CMK (cell line): ENCODE data around the gene UACA.

- RRBS = no CpG with 5 or more reads among the region's 10 CpGs
Observed at GRCh38 chr15:69574032-69574551, 121.5 kb downstream of the RPLP1 start.

DNA sequence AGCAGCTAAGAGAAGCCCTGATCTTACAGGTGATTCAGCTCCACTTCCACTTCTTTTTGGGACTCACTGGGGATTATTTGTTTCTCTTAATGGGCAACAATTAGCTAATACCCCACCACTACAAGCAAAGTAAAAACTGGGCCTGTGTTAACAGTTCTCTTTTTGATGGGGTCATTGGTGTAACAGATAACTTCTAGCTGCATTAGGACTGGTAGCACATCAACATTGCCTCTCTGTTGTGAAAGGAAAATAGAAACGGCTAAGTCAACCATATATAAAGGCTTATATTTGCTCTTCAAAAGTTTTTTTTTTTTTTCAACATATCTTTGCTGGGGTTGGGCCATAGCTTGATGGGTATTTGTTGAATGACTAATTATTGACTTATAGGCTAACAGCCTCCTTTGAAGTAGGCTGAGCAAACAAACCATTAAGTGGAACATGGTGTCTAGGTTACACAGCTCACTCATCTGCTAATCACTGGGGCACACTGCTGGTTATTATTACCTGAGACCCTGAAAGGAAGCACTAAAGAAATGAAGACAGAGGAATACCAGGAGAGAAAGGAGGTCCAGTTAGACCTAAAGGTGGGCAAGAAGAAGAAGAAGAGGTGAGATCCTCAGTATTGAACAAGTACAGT is 139.2 kb downstream of the RPLP1 start:
- RRBS = no CpG with 5 or more reads among the region's 1 CpG

- RRBS = no CpG with 5 or more reads among the region's 4 CpGs
Observed at GRCh38 chr15:69592919-69593365, 140.3 kb downstream of the RPLP1 start.

DNA sequence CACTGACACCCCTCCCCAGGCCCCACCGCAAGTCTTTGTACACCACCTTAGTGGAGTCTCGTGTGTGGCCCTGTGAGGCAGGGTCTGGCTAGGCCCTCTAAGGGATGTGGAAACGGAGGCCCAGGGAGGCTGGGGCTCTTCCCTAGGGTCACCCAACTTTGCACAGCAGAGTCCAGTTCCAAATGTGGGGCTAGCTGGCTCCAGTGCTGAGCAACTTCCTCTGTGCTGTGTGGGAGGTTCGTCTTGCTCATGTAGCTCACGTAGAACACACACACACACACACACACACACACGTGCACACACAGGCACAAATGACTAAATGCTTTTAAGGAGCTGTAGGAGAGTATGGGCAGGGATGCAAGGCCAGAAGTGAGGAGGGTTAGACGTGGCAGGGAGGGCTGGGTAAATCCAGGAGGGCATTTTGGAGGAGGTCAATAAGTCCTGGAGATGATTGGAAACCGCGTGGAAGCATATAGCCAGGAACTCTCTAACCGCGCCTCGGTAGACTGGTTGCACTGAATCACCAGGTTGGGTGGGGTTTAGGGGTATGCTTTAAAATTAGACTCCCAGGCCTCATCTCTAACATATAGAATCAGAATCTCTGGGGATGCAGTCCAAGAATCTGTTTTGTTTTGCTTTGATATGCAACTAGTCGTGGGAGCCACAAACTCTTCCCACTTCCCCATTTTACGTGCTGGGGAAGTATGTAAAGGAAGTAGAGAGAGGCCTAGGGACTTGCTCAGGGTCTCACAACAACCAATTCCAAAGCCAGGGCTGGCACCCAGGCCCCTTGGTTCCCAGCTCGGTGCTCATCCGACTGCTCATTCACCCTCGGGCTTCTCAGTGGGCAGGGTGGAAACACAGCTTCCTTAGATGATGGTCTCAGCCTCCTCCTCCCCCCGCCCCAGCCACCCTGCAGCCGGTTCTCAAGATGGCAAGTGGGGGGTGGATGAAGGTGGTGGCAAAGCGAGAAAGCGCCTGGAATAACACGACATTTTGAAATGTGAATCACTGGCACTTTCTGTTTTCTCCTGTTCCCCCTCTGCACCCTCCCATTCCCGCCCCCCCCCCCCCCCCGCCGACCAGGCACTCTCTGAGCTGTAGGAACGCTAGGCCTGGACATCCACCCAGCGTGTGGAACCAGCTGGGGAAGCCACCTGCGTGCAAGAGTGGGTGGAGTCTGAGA is 214.2 kb downstream of the RPLP1 start:
- RRBS = no CpG with 5 or more reads among the region's 28 CpGs

DNA sequence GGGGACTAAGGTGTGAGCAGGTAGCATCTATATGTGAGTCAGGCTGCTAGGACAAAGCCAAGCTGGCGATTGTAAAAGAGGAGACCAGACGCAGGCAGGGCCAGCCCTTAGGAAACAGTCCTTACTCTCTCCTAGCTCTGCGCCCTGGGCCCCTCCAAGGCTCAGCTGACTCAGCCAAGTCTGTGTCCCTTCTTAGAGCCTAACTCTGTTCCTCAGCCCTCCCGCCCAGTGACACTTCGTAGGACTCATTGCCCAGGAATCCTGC is 244.3 kb downstream of the TLE3 start:
- RRBS = no CpG with 5 or more reads among the region's 5 CpGs

- RRBS = no CpG with 5 or more reads among the region's 12 CpGs
Observed at GRCh38 chr15:70023606-70024280, 74.0 kb downstream of the TLE3 start.

- RRBS = no CpG with 5 or more reads among the region's 4 CpGs
Observed at GRCh38 chr15:70065535-70065898, 32.2 kb downstream of the TLE3 start.

DNA sequence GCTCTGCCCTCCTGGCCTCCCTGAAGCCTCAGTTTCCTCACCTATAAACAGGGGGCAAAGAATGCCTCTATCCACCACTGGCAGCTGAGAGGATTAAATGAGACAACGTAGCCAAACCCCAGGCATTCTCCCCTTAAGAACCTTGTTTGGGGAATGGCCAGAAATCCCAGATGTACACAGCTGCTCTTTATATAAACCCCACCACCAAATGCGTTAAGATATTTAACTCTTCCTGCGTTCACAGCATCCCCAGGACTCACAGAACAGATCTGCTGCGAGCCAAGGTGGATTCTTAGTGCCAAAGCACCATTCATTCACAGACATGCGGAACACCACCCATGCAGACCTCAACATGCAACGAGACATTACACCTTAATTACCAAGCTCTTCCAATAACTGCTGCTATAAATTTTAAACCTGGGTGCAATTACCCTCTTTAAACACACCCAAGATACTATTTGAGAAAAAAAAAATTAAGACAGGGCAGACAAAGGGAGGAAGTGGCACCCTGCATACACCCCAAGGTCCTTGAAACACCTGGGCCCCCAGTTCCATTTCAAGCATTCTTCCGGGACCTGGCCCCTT is 5.1 kb downstream of the TLE3 start:
- RRBS = no CpG with 5 or more reads among the region's 7 CpGs

DNA sequence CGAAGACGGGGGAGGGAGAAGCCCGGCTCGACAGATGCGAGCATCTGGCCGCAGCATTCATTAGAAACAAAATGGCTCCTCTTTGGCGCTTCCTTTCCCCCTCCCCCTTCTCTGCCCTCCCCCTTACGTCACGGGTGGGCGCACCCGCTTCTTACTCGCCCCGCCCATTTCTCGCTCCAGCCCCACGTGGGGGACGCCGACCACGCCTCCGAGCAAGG is 1.7 kb upstream of the TLE3 start:
- RRBS = 0% methylated on average over 3 of the region's 19 CpGs

GRCh38 chr15:70111698-70111960 is 13.9 kb upstream of the TLE3 start:
- RRBS = no CpG with 5 or more reads among the region's 3 CpGs

- RRBS = no CpG with 5 or more reads among the region's 6 CpGs
Observed at GRCh38 chr15:70133278-70133673, 35.6 kb upstream of the TLE3 start.

DNA sequence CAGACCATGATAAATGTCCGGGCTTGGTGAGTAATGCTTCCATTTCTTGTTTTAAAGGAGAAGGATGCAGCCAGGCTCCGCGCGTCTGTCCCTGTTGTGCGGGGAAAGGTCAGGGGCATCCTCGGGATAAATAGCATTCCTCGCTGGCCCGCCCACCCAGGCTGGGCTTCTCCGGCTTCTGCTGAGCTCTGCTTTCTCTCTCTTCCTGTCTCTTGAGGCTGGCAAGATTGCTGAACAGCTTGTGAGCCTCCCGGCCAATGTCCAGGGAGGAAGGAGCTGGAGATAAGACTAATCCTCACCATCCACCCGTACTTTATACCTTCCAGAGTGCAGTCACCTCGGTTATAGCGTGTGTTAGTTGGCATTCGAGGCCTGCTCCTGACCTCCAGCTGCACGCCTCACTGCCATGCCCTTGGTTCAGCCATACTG is 56.6 kb upstream of the TLE3 start:
- RRBS = 6% methylated on average over 3 of the region's 15 CpGs

- RRBS = no CpG with 5 or more reads among the region's 1 CpG
Observed at GRCh38 chr15:70741855-70742282, 21.5 kb downstream of the UACA start.

GRCh38 chr15:70748143-70748648 is 15.2 kb downstream of the UACA start:
- RRBS = no CpG with 5 or more reads among the region's 2 CpGs

- RRBS = 2% methylated on average over 15 of the region's 46 CpGs
Observed at GRCh38 chr15:70762330-70763054, 866 bp downstream of the UACA start.

- RRBS = under 1% methylated on average over 21 of the region's 61 CpGs
Observed at GRCh38 chr15:70763055-70763633, at the start of gene UACA. TSS of gene UACA (minus strand) at chr15:70763558.

GRCh38 chr15:70789301-70789500 is 25.8 kb upstream of the UACA start:
- RRBS = no CpG with 5 or more reads among the region's 3 CpGs

DNA sequence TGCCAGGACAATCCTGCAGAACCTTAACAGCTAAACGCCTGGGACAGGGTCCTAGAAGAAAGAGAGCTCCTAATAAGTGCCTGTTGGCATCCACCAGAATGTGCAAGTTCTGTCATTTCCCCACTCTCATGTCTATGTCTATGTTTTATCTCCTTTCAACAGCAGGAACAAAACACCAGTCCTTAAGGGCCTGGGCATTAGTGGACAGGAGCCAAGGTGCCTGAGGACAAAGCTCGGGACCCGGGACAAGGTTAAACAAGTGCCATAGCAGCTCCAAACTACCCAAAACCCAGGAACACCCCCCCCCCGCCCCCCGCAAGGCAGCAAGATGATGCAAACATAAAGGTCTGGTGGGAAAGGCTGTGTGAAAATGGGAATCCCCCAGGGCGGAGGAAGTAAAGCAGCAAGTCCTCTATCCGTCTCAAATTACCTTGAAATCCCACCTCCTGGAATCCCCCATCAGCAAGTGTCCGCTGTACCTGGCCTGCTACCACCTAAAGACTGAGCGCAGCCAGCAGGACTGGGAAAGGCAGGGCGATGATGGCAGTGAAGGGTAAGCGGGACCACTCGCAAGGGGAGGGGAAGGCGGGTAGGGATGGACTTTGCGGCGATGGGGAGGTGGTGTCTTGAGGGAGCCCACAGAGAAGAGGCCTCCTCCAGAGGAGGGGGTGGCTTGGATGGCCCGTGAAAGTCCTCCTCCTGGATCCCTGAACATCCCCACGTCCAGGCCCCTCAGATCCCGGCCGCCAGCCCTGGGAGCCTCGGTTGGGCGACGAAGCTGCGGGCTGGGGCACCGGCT is 841 bp downstream of the LARP6 start:
- RRBS = 100% methylated on average over 5 of the region's 24 CpGs

DNA sequence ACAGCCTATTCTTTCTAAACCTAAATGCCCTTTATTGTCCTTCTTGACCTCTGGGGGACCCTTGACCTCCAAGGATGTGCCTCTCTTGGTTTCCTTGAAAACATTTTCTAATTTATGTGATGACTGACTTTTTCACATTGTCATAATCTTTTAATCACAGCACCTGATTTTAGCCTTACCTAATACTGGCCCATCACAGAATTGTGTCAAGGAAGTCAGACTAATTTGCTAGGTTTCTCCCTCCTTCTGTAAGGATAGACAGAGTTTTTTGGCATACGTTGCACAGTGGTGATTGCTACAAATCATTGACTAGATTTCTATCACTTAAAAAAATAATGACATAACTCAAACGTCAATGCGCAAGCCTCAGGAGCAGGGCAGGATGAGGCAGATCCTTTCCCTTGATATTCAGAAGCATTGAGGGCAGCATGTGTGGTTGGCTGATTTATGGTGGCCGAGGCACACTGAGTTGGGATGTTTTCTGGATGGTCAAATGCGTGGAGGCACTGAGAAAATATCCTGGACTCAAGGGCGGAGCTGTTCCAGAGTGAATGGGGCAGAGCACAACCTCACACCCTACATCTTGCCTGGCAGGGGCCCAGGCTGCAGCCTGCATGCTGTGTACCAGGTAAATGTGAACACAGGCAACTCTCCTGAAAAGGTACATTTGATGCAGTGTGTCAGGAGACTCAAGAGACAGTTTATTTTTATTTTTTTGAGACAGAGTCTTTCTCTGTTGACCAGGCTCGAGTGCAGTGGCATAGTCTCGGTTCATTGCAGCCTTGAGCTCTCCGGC is 14.4 kb downstream of the THSD4 start:
- RRBS = no CpG with 5 or more reads among the region's 9 CpGs